Tongue (tissue), 2 donors: Measurements from ENCODE around the gene MSH6.

DNA sequence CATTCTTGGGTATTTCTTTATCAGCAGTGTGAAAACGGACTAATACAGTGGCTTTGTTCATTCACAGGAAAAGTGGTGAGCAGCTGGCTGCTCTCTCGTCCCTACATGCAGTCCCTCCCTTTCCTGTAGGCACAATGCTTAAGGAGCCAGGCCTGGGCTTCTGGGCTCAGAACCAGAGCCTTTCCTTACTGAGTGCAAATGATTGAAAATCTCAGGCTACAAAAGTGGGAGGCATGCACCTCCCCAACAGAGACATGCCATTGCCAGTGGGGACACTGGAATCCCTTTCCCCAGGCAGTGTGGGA lies 61.4 kb downstream of the MCFD2 start:
- RAMPAGE, long total RNA, result no peak

- RAMPAGE, long total RNA, result no peak
These were observed 1.5 kb upstream of the TTC7A start for GRCh38 chr2:46939368-46940067.

DNA sequence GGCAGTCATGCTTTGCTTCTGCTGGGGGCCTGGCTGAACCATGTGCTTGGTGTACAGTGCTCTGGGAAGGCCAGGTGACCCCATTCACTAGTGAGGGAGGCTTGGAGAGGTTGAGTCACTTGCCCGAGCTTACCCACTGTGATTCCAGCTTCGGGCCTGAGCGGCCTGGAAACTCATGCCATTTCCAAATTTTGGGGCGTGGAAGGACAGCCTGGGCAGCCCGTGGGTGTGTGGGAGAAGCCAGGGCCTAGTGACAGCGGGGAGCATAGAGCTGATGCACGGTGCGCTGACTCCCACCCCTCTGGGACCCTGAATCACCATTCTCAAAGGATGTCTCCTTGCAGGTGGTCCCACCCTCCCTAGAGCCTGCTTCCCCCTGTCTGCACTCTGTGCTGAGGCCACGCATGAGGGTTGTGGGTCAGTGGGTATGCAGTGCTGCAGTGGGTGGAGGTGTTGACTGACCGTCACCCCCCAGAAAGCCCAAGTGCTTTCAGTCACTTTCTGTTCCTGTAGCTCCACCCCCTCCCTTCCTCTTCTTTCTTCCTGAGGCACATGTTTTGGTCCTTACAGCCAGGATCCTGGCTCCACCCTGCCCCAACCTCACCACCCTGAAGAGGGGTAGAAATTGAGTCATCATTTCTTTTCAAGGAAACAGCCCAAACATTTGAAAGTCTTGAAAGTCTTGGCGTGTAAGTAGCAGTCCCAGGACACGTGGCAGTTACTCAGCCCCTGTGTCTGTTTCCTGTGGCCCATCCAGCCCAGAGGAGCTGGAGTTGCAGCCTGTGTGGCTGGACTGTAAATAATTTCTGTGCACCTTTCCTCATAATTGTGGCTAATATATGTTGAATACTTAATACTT lies 43.9 kb downstream of the TTC7A start:
- RAMPAGE, long total RNA, result no peak

DNA sequence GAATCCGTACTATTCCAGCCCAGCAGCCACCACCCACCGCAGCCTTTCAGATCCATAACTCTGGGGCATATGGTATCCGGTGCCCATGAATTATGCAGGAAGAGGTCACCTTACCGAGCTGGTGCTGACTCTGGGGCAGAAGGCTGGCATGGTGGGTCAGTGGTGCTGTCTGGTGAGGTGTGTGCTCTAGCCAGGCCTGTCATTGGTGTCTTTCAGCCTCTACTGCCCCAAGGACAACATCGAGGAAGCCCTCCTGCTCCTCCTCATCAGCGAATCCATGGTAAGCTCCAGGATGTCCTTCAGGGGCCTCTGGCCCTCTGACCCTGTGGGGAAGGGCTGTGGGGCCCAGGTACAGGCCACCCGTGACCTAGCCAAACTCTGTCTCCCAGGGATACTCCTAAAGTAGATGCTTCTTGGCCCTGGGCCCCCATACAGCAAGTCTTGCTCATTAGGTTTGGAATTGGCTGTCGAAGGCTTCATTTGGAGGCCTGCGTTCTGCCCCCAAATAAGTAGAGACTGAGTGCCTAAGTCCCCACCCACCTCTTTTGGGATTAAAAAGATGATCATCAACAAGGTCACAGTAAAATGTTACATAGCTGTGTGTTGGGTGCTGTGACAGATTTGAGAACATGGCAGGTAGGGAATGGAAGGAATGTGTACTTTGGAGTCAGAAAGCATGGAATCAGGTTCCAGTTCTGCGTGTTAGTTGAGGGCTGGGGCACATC lies 54.1 kb downstream of the TTC7A start:
- RAMPAGE, long total RNA, result no peak

DNA sequence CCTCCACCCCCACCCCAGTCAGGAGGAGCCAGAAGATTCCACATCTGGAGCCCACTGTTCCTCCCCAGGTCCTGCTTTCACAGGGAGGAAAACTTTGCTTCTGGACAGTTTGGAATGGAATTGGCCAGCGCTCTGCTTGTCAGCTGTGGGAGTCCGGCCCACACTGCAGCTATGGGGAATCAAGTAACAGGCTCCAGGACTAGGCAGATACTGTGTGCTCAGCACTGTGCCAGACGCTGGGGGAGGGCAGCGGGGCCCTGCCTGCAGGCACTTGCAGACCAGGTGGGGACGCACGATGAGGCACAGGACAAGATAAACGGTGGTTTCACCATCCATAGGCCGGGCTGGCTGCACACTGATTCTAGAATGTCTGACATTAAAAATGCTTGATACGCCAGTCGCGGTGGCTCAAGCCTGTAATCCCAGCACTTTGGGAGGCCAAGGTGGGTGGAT lies 100.1 kb downstream of the TTC7A start:
- RAMPAGE, long total RNA, result no peak

- RAMPAGE, long total RNA, result no peak
These were observed 98.0 kb downstream of the STPG4 start for GRCh38 chr2:47057148-47057523.

- RAMPAGE, long total RNA, result no peak
These were observed 66.6 kb downstream of the STPG4 start for GRCh38 chr2:47088376-47088963.

GRCh38 chr2:47108517-47109163 lies 46.5 kb downstream of the STPG4 start:
- RAMPAGE, long total RNA, result no peak

GRCh38 chr2:47159724-47161064 lies 5.1 kb upstream of the STPG4 start:
- RAMPAGE, long total RNA, result no peak

GRCh38 chr2:47174092-47174502 lies 2.2 kb downstream of the CALM2 start:
- RAMPAGE, long total RNA, result no peak

DNA sequence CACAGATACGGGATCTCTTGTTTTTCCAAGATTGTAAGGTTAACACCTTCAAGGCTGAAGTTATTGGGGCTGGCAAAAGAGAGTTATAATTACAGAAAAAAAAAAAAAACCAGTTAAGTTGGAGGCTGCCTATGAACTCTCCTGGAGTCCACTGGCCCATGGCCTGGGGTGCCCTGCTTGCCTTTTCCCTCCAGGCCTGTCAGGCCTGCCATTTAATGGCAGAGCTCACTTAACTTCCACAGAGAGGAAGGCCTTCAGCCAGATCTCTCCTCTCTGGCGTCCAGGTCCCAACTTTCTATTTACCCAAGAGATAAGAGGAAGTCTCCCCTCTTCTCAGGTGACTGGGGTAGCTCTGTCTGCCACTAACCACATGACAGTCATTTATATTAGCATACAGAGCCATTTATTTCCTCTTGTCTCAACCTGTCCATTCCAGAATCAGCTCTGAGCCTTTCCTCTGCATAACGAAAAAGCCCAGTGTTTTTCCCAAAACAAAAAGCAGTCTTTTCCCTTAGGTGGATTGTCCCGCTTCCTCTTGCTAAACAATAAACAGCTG lies 49.8 kb upstream of the CALM2 start:
- RAMPAGE, long total RNA, result no peak

GRCh38 chr2:47336550-47337465 lies 32.3 kb upstream of the EPCAM start:
- RAMPAGE, long total RNA, result no peak

GRCh38 chr2:47357416-47357909 lies 11.6 kb upstream of the EPCAM start:
- RAMPAGE, long total RNA, result no peak

- RAMPAGE, long total RNA, result no peak
These were observed 4.5 kb downstream of the EPCAM start for GRCh38 chr2:47373366-47374211.

DNA sequence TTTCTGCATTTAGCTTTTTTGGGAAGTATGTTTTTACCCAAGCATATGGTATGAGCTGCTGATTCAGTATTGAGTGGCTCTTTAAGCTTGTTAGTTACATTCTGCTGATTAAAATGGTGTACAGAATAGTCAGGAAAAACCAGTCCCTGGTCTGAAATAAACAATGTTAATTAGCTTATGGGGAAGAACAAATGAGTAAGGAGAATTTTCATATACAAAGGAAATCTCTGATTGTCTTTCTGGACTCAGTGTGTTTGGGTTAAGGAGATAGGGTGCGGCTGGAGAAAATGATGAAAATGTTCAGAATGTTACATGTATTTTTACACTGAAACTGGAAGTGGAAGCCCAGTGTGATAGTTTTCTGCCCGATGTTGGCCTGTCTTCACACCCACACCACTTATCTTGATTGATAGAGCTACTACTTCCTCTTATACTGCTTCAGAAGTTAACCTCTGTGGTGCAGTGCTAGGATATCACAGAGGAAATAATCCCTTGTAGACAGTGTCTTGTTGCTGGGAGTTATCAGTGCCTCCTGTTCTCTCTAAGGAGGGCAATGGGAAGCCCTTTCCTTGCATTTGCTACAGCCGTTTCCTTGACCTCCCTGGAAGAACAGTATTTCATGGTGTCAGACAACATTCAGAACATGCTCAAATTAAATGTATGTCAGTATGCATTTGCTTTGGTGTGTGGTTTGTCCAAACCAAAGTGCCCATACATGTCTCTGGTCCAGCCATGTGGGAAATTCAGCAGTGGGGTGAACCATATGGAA lies 83.7 kb downstream of the KCNK12 start:
- RAMPAGE, long total RNA, result no peak

DNA sequence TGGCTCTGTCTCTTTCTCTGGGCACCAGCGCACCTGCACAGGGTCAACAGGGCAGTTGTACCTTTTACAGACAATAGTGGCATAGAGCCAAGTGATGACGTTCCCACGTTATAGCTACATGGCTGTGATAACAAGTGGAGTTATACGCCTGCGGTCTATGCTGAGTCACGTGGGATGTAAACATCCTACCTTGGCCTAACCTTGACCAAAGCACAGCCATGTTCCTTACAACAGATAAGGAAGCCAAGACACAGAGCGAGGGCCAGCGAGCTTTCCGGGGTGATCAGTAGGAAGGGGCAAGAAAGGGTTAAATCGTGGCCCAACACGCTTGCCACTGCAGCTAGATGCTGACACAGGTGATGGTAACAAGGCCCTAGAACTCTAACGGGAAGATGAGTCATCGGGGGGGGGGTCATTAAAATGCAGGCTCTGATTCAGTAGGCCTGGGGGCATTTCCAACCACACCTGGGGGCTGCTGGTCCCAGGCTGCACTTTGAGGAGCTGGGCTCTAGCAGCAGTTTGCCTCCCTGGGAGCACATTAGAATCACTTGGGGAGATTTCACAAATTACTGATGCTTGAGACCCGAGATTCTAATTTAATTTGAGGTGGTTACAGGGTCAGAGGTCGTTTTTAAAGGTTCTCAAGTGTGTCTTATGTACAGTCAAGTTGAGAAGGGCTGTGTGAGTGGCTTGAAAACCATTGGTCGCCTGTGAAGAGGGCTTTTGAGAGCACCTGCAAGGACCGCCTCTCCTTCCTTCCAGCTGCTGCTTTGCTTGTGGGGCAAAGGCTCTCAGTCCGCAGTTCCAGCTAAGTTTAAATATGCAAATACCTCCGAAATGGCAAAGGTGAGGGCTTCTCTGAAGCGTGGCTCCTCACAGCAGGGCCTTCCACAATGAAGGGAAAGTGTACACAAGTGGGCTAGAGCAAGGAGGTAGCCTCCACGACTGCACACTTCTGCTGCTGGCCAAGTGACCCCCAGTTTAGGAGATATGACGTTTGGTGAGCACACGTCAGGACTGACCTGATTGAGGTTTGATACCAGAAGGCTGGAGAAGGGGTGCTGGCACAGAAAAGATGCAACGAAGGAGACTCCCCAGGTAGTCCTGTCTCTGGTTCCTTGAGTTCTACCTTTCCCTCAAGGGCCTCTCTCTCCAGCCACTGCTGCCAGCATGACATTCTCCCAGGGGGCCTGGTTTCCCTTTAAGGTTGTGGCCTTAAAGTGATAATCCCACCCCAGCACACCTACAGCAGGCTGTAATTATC lies 84.2 kb upstream of the KCNK12 start:
- RAMPAGE, long total RNA, result no peak

DNA sequence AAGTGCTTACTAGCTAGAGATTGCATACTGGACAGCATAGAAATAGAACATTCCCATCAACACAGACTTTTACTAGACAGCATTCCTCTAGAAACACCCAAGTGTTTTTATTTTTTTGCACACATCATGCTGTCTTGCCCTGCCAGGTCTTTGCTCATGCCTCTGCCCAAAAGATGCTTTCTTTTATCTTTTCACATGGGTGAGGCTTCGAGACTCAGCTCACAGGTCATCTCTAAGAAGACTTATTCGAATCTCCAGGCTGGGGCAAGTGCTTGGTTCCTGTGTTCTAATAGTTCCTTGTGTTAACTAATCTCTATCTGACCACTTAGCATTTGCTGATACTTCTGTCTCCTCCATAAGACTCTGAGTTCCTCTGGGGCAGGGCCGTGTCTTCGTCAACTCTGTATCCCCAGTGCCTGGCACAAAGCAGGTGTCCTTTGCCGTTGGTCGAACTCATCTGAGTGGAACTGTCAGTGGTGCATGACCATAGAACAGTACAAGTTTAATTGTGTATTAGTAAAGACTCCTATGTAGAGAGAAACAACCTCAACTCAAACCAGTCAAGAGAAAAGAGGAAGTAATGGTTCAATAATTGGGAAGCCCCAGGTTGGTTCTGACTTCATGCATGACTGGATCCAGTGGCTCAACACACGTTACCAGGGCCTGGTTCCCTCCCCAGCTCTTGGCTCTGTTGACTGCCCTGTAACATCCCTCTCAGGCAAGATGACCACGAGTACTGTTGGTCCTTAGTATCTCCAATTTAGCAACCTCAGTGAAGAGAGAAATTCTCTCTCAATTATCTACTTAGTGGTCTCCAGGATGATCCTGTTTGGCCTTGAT lies 58.8 kb upstream of the MSH6 start:
- RAMPAGE, long total RNA, result no peak

DNA sequence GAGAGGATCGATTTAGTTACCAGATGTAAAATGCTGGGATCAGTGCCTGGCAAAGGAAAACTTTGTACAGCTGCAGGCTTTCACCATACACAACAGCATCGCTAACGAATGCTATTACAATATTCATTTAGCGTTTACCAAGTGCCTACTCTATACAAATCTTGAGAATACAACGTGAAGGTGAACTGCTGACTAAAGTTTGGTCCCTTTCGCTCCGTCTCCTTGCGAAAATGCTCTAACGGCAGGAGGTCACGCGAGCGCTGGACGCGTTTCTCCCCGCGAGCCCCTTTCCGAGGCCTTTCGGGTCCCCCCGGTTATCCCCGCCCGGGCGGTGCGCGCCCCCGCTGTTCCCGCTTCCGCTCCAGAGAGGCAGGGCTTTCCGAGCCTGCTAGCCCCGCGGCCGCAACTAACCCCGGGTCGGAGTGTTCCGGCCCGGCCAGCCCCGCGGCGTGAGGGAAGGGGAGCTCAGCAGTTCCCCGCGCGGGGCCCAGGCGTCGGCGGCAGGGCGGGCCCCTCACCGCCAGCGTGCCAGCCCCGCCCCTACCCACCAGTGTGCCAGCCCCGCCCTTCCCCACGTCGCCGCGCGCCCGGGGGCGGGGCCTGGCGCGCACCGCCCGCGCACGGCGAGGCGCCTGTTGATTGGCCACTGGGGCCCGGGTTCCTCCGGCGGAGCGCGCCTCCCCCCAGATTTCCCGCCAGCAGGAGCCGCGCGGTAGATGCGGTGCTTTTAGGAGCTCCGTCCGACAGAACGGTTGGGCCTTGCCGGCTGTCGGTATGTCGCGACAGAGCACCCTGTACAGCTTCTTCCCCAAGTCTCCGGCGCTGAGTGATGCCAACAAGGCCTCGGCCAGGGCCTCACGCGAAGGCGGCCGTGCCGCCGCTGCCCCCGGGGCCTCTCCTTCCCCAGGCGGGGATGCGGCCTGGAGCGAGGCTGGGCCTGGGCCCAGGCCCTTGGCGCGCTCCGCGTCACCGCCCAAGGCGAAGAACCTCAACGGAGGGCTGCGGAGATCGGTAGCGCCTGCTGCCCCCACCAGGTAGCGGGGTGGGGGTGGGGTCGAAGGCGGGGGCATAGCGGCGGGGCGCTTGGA lies at the start of gene MSH6:
Gene MSH6 (plus strand): TSS at position 686 of the 1,088 bp plus-strand sequence.
- RAMPAGE, long total RNA, result no peak

GRCh38 chr2:47894654-47895649 lies 11.3 kb downstream of the FBXO11 start:
- RAMPAGE, long total RNA, result no peak

- RAMPAGE, long total RNA, result no peak
These were observed 92.7 kb upstream of the FOXN2 start for GRCh38 chr2:48221713-48222248.